Subcutaneous preadipocyte (primary cell): ENCODE measurements around a stretch of chr9.

DNA sequence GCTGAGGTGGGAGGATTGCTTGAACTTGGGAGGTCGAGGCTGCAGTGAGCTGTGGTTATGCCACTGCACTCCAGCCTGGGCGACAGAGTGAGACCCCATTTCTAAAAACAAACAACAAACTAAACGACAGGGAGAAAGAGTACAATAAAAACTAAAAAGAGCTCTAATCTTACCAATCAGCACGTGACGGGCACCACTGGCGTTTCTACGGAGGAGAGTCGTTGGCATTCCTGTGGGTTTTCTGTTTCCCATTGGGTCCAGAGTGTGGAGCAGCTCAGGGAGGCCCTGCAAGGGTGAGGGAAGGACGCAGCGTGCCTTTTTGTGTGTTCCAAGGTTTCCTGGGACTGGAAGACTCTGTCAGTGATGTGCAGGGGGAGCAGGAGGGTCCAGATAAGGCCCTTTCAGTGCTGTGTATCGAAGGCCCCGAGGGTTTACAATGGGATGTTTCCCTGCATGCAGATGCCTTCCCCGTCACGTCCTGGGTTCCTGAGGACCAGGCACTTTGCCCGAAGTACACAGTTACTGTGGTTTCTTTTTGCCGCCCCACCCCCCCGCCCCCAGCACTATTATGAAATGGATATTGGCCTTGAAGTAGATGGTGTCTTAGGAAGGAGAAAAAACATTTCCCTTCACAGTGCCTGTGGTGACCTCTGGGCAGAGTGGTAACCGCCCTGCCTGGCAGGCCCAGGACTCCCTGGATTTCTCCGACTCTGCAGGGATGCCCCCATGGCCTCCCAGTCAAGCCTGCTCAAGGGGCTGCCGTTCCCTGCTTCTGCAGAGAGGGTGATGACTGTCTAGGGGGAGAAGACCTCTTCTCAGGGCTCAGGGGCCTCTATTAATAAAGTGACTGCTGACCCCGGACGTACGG, 35.9 kb downstream of the WDR5 start:
- CAGE, long polyA plus RNA = no peak

DNA sequence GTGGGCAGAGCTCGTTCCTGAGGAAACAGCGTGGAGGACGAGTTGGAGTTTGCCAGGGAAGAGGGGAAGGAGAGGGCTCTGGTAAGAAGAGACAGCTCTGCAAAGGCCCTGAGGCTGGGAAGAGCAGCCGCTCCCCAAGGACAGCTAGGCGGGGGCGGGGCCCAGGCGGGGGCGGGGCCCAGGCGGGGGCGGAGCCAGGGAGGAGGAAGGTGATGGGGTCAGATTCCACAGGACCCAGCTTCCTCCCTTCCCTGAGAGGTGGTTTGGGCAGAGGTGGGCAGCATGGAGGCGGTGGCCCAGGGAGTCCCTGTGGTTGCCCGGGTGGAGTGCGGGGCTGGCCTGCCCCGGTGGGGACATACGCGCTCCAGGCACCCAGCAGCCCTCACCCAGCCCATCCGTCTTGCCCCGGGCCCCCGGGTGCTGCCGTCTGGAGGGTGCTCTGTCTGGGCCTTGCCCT, 39.3 kb downstream of the WDR5 start:
- CAGE, long polyA plus RNA = no peak

DNA sequence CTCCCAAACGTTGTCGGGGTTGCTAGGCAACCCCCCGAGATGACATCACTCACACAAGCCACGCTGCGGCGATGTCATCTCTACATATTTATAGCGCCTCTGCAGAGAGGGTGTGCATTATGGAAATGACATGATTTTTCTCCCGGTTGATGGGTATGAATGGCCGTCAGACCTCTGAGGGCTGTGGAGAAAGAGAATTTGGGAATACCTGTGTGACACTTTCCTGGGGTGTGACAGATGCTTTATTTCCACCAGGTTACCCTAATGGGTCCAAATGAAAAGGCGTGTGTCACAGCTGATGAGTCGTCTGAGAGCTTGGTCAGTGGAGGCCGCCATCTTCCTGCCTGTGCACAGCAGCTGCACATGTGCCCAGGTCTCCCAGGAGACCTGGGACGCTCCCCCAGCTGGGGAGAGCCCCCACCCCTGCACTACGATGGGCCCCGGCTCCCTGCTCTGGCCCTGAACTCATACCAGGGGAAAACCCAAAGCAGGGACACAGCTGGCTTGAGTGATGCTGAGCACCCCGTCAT, 70.3 kb downstream of the WDR5 start:
- CAGE, long polyA plus RNA = no peak

GRCh38 chr9:134216921-134217307, 81.0 kb downstream of the WDR5 start:
- CAGE, long polyA plus RNA = no peak

DNA sequence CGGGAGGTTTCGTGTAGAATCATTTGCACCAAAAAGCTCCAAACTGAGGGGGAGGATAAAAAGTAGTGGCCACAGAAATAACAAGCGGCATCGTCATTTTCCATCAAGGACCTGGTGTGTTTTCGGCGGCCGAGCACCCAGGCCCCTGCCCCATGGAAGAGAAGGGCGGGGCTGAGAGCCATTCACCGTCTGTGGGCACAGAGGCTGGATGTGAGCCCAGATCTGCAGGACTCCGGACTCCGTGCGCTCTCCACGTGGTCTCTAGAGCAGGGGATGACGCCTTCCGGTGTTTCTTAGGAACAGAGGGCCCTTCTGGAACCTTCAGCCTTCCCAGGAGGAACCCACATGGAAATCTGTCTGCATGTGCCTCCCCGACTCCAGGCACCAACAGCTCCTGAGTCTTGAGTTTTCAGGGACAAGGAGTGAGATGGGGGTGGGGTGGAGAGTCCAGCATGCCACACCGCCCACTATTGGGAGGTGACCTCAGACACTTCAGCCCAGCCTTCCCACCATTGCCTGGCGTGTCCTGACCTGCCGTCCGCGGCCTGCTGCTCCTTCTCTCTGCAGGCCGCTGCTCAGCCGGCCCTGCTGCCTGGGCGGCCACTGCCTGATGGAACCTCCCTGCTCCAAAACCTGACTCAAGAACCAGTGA, 2.5 kb upstream of the RXRA start:
- CAGE, long polyA plus RNA = no peak

- CAGE, long polyA plus RNA = no peak
Observed at GRCh38 chr9:134357560-134358458, 31.6 kb downstream of the RXRA start.

DNA sequence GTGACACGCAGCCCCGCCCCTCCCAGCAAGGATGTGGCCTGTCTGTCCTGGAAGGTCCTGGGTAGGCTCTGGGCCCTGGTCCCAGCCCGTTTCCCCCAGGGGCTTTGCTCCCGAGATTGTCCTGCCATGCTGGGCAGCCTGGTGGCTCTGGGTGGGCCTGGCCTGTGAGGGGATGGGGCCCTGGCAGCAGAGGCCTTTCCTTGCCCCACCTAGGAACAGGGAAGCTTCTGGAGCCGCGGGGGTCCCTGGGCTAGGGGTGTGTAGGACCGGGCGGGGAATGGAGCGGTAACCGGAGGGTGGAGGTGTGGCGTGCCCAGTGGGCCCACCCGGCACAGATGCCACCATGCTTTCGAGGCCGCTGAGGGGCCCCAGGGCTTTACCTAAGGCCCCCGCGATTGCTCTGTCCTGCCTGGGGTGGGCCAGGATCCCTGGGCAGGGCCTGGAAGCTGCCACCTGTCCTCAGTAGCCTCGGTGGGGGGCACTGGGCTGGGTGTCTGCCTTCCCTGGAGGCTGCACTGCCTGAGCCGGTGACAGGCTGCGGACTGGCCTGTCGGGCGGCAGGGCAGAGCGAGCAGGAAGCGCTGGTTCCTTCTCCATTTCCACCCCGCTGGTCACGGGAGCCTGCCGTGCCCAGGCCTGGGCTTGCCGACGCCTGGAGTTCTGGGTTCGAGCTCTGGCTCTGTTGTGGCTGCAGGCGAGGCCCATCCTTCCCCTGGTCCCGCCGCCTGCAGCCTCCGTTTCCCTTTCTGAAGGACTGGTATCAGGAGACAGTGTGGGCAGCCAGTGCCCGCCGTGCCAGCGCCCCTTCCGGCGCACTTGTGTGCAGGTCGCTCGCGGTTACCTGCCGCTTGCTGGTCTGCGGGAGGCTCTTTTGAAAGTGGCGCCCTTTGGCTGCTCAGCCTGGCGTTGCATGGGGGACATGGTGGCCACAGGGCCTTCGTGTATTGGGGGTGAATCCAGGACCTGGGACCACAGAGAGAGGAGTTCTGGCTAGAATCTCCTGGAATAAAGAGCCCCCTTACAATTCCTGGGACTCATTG, 33.8 kb downstream of the RXRA start:
- CAGE, long polyA plus RNA = no peak

DNA sequence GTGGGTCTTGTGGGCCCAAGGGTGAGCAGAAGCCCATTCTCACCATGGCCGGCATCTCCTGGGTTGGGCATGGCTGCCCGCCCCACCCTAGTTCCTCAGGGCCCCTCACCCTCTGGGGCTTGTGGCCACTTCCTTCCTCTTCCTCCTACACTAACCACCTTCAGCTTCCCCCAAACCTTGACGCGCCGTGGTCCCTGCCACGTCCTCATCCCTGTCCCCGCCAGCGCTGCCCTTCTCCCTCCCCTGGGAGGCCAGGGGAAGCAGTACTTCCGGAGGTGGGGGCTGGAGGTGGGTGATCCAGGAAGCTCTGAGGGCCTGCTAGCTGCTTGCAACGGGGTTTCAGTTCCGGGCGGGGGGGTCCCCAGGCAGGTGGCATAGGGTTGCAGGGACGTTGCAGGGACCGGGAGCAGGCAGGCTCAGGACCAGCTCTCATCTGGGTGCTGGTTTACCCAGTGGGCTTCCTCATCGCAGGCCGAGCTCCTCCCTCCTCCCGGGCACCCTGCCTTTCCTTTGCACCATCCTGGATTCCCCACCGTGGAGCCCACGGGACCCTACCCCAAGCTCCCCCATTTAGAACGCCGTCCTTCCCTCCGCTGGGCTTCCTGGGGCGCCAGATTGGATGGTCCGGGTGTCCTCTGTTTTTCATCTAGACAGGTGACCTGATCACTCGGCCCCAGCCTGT, 70.0 kb downstream of the RXRA start:
- CAGE, long polyA plus RNA = no peak

- CAGE, long polyA plus RNA = no peak
Observed at GRCh38 chr9:134412821-134413328, 86.6 kb downstream of the RXRA start.

- CAGE, long polyA plus RNA = no peak
Observed at GRCh38 chr9:134642170-134643253, 909 bp downstream of the COL5A1 start.

GRCh38 chr9:134709454-134709986, 67.9 kb downstream of the COL5A1 start:
- CAGE, long polyA plus RNA = no peak

DNA sequence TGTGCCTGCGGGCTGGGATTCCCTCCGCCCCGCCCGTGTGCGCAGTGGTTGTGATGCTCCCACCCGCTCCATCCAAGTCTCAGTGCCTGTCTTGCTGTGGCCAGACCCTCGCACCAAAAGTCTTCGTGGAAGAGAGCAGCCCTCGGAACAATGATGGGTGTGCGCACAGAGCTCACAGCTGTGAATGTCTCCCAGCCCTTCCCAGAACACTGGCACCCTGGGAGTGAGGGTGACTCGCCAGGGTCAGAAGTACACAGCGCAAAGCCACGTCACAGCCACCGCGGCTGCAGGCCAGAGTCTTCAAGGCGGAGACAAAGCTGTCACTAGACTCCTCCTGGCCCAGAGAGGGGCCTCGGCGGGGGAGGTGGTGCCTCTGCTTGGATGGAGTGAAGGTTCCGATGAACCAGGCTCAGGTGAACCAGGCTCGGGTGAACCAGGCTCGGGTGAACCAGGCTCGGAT, 82.9 kb downstream of the COL5A1 start:
- CAGE, long polyA plus RNA = no peak

DNA sequence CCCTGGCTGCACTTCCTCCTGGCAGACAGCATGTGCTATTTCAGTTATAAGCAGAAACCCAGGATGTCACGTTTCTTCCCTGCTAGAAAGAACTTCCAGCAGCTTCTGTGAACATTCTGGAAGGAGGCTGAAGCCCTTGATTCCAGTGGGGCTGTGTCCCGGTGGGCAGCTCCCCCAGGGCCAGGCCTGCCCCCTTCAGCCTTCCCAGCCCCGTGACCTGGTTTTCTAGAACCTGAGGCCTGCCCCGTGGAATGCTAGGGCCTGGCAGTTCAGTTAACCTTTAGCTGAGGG, 114.7 kb upstream of the FCN2 start:
- CAGE, long polyA plus RNA = no peak

DNA sequence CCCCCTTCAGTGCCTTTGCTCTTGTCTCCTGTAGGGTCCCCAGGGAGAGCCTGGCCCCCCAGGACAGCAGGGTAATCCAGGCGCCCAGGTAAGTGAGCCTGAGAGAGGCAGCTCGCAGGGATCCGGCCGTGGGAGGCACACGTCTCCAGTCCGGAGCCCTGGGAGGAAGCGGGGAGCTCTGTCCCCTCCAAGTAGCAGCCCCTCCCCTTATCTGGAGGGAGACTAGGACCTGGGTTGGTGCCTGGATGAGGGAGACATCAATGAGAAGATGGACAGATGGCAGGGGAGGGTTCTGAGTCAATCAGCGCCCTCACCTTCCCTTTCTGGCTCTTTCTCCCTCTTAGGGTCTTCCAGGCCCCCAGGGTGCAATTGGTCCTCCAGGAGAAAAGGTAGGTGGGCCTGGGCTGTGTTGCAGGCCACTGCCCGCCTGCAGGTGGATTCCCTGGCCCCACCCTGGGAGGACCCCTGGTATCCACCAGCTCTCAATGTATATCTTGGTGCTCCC, 113.6 kb upstream of the FCN2 start:
- CAGE, long polyA plus RNA = no peak

GRCh38 chr9:134802580-134803328, 77.9 kb upstream of the FCN2 start:
- CAGE, long polyA plus RNA = no peak

DNA sequence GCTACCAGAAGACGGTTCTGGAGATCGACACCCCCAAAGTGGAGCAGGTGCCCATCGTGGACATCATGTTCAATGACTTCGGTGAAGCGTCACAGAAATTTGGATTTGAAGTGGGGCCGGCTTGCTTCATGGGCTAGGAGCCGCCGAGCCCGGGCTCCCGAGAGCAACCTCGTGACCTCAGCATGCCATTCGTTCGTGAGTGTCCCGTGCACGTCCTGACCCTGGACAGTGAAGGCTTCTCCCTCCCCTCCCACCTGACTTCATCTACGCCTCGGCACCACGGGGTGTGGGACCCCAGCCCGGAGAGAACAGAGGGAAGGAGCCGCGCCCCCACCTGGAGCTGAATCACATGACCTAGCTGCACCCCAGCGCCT, 38.5 kb upstream of the FCN2 start:
- CAGE, long polyA plus RNA = no peak

- CAGE, long polyA plus RNA = start-site peak on the plus strand at chr9:135075473-135075530, 87 and 25 reads in 2 replicates
Observed at GRCh38 chr9:135075090-135075937, 12.2 kb upstream of the OLFM1 start.

DNA sequence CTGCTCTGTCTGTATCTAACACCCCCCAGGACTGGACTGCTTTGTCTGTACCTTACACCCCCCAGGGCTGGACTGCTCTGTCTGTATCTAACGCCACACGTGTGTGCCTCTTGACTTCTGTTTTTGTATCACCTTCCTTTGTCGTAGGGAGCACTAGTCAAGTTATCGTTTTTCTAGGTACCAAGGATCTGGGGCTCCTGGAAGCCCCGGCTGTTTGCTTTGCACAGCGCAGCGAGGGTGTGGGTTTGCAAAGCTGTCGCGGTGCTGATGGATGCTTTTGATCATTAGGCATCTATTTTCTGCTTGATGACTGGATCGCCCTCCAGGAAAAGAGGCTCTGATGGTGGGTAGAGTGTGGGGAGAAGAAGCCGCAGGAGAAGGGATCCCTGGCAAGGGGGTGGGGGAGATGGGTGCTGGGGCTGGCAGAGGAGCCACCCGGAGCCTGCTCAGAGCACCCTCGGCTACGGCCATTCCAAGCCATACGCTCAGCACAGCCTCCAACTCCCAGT, 21.7 kb downstream of the OLFM1 start:
- CAGE, long polyA plus RNA = no peak

GRCh38 chr9:135255262-135255989, 168.0 kb downstream of the OLFM1 start:
- CAGE, long polyA plus RNA = no peak

GRCh38 chr9:135478726-135479354, 742 bp upstream of the PPP1R26 start:
- CAGE, long polyA plus RNA = no peak